Neural crest cell (in vitro differentiated cells): ENCODE data around the genes COA4 and PGM2L1.

DNA sequence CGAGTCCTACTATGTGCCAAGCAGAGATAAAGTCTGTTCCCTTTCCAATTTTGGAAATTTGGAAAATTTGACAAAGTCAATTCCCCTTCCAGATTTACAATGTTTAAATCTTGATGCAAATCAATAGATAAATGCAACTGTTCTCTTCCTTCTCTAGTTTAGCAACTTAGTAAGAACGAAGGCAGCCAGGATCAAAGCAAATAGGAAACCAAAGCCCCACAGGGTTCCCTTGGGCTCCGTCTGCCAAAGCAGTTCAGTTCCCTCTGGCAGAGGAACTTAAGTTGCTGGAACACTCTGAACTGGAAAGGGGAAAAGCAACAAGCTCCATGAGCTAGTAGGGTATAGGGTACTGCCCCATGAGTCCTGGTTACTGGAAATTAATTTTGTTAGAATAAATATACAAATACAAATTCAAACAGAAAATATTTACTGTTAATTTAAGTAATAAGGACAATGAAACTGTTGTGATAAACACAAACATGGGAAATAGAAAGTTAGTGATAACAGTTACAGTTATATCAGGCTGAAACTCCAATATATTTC, 91.3 kb downstream of the RELT start:
- PRO-cap = no peak

DNA sequence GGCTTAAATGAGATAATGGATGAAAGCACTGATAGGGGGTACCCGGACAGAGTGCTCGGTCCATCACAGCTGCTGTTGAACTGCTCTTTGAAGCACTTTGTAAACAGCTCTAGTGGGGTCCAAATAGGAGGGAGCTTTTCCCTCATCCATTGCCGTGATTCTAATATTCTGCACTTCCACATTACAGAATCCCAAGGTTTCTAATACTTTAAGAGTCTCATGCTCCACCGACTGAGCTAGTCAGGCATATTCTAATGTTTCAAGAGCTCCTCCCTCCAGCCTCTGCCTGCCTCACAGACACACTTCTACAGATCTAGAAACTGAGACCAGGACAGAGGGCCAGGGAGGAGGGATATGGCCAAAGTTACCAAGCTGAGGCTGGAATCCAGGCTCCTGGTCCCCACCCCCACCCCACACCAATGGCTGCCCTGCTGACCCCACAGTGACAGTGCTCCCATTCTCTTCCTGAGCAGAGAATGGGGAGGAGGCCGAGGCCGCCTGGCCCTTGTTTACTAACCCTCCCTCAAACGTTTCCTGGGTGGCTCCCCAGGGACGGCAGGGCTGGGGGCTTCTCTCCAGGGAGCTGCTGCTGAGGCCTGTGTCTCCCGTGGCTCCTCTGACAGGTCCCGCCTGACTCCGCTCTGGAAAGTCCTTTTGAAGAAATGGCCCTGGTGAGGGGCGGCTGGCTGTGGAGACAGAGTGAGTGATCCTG, 2.2 kb downstream of the PLEKHB1 start:
- PRO-cap = bidirectional peak, plus-strand start at position 526 of the sequence, minus-strand start at position 356 of the sequence

DNA sequence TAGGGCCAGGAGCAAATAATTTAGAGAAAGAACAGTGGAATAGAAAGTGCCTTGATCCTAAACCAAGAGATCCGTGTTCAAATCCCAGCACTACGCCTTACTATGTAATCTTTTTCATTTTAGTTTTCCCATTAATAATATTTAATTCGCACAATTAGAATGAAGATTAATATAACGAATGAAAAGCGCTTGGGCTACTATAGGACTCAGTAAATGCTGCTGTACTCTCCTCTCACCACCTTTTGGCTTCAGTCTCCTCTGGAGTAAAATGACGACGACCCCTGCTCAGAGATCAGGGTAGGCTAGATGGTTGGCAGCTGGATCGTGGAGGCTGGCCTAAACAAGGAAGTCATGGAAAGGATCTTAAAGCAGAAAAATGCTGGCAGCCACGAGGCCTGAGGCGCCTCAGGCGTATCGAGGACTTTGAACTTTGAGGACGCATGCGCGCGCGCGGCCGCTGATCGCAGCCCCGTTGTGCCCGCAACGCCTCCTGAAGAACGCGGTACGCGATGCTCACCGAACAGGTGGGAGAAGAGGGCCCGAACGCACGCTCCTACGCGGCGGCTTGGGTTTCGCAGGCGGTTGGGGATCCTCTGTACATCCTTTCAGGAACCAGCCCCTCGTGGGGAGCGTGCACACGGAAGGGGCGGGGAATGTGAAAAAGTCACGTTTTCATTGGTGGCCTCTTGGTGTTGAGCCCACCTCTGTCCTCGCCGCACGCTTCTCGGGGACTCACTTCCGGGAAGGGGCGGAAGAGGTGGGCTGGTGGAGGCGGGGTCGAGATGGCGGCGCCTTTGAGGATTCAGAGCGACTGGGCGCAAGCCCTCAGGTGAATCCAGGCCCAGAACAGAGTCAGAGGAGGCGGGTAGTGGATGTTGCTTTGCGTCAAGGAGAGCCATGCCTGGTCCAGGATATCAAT, at the start of gene COA4:
COA4 (minus strand) TSS at position 607 of the 919 bp plus-strand sequence.
- PRO-cap = bidirectional peak, plus-strand start at position 371 of the sequence, minus-strand start at position 432 of the sequence; bidirectional peak, plus-strand start at position 797 of the sequence, minus-strand start at position 606 of the sequence

DNA sequence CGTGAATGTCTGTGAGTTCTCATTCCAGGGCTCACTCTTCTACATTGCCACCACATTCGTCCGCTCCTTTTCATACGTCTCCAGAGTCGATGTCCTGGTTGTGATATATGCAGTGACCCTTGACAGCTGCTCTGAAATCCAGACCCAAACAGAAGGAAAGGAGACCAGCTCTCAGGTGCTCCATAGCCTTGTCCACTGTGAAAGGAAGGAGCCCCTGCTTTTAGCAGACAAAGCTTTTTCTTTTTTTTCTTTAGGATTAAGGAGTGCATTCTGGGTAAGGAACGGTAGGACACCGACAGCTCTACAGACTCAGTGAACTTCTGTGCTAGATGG, 19.7 kb upstream of the DNAJB13 start:
- PRO-cap = unidirectional peak, minus-strand start at position 199 of the sequence

DNA sequence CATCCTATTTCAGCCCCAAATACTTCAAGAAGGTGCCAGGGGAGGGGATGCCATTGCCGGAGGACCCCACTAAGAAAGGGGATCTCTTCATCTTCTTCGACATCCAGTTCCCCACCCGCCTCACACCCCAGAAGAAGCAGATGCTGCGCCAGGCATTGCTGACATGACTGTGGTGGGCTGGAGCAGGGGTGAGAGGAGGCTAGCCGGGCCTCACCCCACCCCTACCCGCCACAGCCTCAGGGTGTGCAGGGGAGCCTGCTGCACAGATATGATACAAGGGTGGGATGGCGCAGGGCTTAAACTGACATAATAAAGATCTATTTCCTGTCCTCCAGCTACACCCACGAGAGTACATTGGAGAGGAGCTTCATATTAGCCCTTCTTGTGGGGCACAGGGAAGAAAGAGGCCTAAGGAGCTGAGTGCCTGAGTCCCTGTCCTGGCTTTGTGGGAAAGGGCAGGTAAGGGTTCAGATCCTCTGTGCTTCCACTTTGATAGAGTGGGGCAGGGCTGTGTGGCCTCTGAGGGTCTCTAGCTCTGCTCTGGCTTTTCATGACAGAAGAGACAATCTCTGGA, 12.6 kb downstream of the UCP2 start:
- PRO-cap = no peak

GRCh38 chr11:73976508-73977138, 6.0 kb downstream of the UCP2 start:
- PRO-cap = no peak

- PRO-cap = bidirectional peak, plus-strand start at chr11:74398586, minus-strand start at chr11:74398392; bidirectional peak, plus-strand start at chr11:74398940, minus-strand start at chr11:74398719; bidirectional peak, plus-strand start at chr11:74399119, minus-strand start at chr11:74399124
Measured at GRCh38 chr11:74398206-74399449, at the start of gene PGM2L1. Gene PGM2L1, minus strand, starts transcription at chr11:74398433.

GRCh38 chr11:74403606-74403973, 5.4 kb upstream of the PGM2L1 start:
- PRO-cap = no peak

GRCh38 chr11:74750156-74750297, 1.4 kb downstream of the RNF169 start:
- PRO-cap = no peak

GRCh38 chr11:74817307-74818362, 69.0 kb downstream of the RNF169 start:
- PRO-cap = no peak

- PRO-cap = no peak
Measured at GRCh38 chr11:74845137-74845725, 96.6 kb downstream of the RNF169 start.

GRCh38 chr11:75263287-75263705, 22.7 kb downstream of the TPBGL start:
- PRO-cap = no peak

DNA sequence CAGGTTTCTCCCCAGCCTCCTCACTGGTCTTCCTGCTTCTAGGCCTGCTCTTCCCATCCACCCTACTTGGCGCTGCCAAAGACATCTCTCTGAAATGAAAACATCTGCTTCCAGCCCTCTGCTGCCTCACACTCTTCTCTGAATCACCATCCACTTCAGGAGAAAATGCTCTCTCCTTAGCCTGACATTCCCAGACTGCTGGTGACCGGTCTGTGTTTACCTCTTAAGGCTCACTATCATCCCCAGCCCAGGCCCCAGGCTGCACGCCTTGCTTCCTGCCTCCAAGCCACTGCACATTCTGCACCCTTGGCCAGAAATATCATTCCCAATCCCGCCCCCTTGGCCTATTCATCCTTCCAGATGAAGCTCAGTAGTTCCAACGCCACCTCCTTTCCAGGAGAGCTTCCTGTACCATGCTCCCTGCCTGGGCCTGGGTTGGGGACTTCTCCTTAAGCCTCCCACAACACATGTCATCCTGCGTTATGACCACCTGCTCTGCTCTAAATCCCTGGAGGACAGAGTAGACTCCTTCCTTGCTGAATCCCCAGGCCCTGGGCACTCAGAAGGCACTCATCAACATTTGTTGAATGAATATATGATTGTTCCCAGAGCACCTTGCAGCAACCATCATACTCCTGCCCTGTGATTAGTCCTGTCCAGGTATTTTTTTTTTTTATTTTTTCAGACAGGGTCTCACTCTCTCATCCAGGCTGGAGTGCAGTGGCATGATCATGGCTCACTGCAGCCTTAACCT, 3.4 kb downstream of the ARRB1 start:
- PRO-cap = no peak

- PRO-cap = no peak
Measured at GRCh38 chr11:75371838-75372284, 20.4 kb upstream of the ARRB1 start.

- PRO-cap = no peak
Measured at GRCh38 chr11:75432663-75433035, 354 bp downstream of the KLHL35 start.

GRCh38 chr11:75491995-75492594, 33.6 kb downstream of the GDPD5 start:
- PRO-cap = no peak

DNA sequence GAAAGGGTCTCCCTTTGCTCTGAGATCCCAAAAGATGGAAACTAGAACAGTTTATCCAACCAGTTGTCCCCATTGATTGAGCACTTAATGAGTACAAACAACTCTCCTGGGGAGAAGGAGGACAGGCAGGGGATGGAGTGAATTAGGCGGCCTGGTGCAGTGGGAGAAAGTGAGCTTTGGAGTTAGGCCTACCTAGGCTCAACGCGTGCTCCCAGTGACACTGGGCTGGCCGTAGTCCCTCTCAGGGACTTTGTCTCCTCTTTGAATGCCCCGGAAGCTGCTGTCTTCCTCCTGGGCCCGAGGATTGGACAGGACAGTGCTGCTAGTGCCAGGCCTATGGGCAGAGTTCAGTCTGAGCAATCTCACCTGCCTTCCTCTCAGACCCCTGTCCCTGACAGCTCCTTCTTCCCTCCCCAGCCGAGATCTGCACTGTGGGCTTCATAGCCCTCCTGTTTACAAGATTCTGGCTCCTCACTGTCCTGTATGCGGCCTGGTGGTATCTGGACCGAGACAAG, 2.0 kb downstream of the MOGAT2 start:
- PRO-cap = no peak

GRCh38 chr11:75745643-75746294, 22.8 kb upstream of the DGAT2 start:
- PRO-cap = no peak

- PRO-cap = no peak
Measured at GRCh38 chr11:75769377-75769754, 788 bp downstream of the DGAT2 start.

DNA sequence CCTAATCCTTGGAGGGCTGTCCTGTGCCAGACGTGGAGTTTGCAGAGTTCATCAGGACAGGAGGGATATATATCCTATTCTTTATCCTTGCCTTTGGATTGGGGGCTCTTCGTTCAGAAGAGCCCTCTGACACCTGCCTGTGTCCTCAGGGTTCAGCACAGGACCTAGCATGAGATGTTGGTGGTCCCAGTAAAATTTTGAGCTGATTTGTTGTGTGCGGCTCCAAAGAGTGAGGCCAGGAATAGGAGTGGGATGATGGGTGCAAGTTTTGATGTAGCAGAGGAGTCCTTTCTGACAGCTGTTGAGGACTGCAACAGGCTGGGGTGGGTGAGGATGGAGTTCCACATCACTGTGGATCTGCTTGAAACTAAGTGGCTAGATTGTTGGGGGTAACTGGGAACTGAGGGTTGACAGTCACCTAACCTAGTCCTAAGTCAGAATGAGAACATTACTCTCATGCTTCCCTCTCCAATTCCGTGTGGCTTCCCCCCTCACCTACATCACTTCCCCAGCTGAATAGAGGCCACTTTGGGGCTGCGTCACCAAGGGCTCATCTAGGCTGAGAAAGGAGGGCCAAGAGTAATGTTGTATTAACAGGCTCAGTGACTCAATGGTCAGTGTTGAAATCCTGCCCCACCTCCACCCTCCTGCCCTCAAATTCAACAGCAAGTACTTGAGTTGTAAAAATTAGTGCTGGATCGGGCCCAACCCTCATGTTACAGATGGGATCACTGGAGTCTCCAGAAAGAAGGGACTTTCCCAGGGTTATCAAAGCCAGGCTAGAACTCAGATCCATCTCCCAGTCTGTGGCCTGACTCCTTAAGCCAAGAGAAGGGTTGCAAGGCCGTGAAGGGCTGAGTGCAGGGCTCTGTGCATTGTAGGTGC, 2.9 kb downstream of the DGAT2 start:
- PRO-cap = no peak